Endodermal cell (in vitro differentiated cells): ENCODE results near the gene NTS.

DNA sequence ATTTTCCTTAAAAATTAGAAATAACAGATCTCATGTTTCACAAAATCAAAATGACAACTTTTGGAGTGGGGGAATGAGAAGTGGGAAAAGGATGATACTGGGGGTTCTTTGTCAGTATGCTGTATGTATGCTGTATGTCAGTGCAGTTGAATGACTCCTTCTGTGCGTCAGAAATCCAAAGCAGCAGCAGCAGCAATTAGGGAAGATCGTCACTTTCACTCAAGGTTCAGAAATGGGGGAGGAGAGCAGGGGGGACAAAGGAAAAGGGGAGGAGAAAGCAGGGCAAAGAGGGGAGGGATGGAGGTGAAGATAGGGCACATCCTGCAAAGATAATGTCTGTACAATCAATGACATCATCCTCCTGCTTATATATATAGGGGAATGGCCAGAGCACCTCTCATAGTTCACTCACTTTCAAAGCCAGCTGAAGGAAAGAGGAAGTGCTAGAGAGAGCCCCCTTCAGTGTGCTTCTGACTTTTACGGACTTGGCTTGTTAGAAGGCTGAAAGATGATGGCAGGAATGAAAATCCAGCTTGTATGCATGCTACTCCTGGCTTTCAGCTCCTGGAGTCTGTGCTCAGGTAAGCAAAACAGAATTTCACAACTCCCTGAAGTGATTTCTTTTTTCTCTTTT is at the start of gene NTS:
Gene NTS (plus strand): TSS at position 400 of the 634 bp plus-strand sequence.
- PRO-cap = no peak

DNA sequence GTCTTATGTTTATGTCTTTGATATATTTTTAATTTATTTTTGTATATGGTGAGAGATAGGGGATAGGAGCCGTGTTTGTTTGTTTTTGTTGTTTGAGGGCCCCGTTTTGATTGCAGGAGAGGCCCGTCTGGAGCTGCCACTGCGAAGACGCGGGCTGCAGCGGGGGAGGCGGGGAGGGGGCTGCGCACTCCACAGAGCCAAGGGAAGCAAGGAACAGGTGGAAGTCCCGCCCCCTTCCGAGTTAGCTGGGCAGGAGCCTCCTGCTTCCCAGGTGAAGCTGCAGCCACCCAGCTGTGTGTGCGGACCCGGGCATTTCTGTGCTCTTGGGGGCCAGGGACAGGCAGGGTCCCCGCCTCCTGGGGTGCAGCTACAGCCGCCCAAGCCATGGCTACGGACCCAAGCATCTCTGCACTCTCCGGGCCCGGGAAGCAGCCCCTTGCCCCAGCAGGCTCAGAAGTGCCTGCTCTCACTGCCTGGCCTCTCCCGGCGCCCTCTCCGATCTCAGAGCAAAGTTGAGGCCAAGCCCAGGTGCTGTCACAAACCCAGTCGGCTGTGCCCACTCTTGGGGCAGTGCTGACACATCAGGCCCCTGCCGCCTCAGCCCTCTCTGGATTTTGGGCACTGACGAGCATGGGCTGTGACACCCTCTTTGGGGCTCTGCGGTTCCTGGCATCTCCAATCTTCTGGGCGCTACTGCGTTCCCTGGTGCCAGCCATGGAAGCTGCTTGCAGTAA is 8.3 kb upstream of the MGAT4C start:
- PRO-cap = no peak

GRCh38 chr12:88334293-88334796 is 192.2 kb downstream of the TMTC3 start:
- PRO-cap = no peak

GRCh38 chr12:88388430-88388983 is 191.8 kb downstream of the KITLG start:
- PRO-cap = no peak

- PRO-cap = no peak
These were observed 364.0 kb upstream of the KITLG start for GRCh38 chr12:88944165-88944709.

- PRO-cap = bidirectional peak, plus-strand start at chr12:89098902, minus-strand start at chr12:89098737
These were observed 253.5 kb downstream of the DUSP6 start for GRCh38 chr12:89098636-89099270.

DNA sequence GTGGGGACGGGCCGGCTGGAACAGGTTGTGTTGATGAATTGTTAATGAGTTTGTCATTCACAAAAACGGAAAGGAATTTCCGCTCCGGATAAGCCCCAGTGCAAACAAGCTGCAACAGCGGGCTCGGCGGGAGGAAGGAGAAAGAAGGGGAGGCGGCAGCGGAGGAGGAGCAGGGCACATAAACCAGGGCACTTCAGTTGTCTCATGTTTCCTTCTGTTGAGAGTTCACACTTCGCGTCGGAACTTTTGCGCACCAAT is 203 bp upstream of the DUSP6 start:
- PRO-cap = bidirectional peak, plus-strand start at position 141 of the sequence, minus-strand start outside the sequence

DNA sequence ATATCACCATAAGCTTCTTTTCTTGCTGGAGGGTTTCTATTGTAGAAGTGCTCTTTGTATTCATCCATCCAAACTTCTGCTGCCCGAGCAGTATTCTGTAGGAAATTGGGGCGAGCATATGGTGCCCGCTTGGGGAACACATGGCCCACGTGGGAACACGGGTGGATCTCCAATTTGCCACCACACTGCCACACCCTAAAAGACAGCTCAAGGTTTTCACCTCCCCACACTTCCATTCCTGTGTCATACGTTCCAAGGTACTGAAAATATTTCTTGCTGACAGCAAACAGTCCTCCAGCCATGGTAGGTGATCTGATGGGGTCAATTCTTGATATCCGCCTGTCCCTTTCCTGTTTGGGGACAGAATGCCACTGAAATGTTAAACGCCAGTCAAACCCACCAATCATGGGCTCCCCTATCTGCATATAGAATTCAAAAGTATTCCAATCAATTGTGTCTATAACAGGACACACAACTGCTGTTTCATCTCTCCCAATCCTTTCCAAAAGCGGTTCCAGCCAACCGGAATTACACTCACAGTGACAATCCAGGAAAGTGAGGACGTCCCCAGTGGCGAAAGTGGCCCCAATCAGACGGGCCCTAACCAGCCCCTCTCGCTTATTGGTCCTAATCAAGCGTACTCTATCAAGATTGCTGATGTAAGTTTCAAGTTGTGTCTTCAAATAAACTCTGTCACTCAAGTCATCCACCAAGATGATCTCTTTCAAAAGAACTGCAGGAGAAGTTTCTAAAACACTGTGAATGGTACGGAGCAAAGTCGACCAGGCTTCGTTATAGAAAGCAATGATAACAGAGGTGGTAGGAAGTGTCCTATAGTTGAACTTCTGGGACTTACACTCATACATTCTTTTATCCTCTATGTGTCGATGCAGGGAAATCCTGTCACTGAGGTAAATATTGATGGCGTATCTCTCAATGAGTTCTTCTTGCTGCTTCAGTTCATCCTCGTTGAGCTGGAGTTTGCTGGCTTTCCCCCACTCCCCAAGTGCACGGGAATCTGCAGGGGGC is 958 bp downstream of the GALNT4 start:
- PRO-cap = no peak

GRCh38 chr12:89655371-89656223 is 53.0 kb downstream of the ATP2B1 start:
- PRO-cap = no peak

- PRO-cap = no peak
These were observed 13.0 kb upstream of the ATP2B1 start for GRCh38 chr12:89721412-89722178.

DNA sequence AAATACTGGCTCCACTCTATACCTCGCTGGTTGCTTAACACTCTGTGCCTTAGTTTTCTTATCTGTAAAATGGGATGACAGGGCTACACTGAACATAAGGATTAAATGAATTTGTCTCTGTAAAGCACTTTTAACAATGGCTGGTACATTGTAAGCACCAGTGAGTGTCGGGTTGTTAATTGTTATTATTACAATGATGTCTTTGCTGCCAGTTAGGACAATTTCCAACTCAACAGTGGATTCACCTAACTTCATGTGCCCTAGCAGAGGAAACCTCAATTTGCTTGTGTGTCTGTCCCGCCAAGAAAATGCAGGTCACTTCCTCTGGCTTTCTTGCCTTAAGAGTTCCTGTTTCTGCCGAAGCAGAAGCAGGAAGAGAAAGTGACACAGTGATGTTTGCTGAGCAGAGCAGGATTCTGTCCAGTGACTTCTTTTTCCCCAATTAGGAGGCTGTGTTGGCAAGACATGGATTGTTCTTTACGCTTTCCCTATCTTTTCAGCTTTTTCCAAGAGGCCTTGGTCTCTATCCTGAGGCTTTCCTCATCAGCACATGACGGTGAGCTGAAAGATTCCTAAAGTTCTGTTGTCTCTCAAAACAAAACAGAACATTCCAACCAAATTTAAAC is 154.1 kb upstream of the ATP2B1 start:
- PRO-cap = no peak

DNA sequence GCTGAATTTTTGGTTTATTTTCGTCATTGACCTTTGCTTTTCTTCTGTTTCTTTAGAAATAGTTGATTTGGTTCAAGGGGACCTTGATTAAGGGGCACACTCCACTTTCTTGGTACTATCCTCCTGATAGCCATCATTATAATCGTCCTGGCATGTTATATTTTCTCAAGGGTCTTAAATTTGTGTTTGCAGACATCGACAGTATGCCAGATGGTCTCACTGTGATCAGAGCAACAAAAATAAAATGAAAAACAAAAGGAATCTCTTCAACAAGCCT is 105.6 kb downstream of the CCER1 start:
- PRO-cap = no peak

DNA sequence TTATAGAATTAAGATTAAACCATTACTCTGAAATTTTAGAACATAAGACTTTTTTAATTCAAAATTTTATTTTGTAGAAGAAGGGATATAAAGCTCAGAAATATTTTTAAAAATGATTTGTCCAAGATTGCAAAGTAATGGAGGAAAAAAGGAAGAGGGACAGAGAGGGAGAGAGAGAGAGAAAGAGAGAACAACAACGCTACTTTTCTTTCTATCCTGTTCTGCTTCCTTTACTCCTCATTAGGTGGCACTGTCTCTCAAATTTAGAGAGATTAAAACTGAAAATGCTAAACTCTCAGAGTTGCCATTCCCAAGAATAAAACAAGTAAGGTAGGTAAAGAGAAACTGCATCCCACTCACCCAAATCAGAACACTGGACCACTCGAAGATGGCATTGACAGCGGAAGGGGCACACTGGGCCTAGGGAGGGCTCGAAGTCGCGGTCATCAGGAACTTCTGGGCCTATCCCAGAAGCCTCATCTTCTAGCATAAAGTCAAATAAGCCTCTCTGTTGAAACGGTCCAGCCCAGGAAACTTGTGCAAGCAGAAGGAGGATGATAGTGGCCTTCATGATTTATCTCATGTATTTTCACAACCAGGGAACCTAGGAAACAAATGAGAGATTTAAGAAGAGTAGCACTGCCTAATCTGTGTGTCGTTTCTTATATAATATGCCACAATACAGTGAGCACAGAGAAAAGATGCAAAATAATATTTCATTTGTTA is 4.5 kb downstream of the DCN start:
- PRO-cap = no peak

GRCh38 chr12:91224290-91224880 is 41.8 kb upstream of the DCN start:
- PRO-cap = no peak

GRCh38 chr12:91876848-91877840 is 268.5 kb downstream of the BTG1 start:
- PRO-cap = no peak

DNA sequence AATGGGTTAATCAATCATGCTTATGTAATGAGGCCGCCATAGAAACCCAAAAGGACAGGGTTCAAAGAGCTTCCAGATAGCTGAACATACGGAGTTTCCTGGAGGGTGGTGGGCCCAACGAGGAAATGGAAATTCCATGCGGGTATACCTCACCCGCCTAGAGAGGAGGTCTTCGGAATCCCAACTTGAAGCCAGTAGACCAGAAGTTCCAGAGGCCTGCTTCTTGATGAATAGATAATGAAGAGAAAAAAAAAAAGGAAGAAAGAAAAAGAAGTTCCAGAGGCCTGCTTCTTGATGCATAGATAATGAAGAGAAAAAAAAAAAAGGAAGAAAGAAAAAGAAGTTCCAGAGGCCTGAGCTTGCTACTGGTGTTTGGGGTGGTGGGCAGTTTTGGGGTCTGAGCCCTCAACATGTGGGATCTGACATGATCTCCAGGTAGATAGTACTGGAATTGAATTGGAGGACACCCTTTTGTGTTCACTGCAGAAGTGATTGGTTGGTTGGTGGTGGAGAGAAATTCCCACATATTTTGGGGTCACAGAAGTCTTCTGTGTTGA is 11.3 kb upstream of the BTG1 start:
- PRO-cap = no peak

DNA sequence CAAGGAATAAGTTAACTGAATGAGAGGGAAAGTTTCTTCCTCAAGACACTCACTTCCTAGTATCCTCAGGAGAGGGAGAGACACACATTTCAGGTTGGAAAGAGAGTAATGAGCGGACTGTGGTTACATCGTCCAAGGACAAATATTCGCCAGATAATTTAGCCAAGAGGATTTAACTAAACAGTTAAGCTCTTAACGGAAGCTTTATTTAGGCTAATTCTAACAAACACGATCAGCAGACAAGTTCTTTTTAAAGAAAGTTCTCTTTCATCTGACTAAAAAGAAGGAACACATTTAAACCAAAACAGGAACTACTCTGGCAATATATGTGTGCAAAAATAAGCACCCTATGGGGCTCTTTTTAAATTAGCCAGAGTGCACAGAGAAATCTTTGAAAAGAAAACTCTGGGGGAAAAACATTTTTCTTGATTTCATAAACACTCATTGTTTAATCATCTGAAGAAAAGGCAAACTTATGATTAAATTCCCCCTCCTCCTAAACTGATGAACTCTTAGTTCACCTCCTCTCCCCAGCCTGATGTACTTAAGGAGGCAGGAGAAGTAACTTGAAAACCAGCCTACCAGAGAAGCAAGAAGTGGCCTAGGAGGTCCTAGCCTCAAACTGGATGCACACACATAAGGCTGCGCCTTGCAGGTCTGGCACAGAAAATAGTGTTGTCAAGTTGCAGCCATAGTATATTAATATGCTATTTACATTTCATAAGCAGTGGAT is 13.3 kb upstream of the BTG1 start:
- PRO-cap = no peak

DNA sequence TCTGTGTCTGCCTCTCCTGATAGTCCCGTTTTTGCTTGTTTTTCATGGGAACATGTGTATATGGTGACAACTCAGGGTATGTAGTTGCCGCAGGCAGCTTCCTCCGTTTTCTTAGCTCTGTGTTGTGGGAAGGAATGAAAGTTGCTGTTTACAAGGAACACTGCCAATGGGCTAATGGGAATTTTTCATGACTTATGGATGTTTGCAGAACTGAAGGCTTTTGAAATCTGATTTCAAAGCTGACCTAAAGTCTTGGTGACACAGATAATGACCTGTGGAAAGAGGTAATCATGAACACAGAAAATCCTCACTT is 146.4 kb upstream of the BTG1 start:
- PRO-cap = no peak

GRCh38 chr12:92405826-92406509 is 260.3 kb upstream of the BTG1 start:
- PRO-cap = no peak

GRCh38 chr12:92503344-92504301 is 199.2 kb upstream of the PLEKHG7 start:
- PRO-cap = no peak